Endometrial microvascular endothelial cells (primary cell): ENCODE data around the genes BTN2A1, H2BC11, H4C9 and H2BC12.

- RAMPAGE, long total RNA = no peak
Observed at GRCh38 chr6:26449139-26450146, 8.3 kb upstream of the BTN2A1 start.

DNA sequence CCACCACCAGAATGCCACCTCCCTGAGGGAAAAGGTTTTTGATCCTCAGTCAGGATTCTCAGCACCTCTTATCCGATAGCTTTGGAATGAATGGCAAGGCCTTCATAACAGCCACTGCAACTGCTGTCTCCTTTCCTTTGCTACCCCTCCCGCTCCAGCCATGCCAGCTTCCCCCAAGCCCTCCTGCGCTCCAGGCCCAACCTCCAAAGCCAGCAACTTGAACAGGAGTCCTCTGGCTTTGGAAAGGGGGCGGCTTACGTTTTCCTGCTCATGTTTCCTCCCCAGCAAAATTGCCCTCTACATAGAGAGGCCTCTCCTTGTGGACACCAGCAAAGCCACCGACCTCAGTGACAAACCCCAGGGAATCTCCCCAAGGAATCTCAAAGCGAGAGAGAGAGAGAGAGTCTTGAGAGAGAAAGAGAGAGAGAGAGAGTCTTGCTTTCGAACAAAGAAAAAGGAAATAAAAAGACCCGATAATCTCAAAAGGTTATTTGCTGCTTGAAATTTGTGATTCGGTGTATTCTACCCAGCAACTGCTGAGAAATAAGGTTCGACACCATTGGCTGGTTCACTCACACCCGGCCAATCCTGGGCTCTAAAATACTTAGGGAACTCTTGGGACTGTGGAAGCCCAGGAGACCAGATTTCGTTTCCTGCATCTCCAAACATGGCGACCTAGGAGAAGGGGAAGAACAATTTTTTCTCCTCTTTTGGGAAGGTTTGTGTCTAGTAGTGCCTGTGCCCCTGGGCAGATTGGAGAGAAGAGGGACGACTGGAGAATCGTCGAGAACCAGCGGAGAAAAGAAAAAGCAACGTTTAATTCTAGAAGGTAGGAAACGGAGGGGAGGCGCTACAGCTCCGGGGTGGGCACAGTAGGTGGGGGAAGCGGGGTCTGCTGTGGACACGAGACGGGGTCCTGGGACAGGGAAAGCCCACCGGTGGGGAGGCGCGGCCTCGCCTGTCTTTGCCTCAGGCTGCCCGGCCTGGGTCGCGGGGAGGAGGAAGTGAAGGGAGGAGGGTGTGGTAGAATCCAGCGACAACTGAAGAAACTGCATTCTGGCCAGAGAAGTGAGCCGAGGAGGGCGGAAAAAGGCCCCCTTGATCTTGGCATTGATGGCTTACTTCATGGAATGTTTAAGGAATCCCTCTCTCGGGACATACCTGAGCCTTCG lies at the start of gene BTN2A1:
TSS of gene BTN2A1 (plus strand) at position 642 of the 1,172 bp plus-strand sequence.
- RAMPAGE, long total RNA = start-site peak on the plus strand centred at position 646 of the sequence, 25 bp wide, 17 and 29 reads in 2 replicates

GRCh38 chr6:26474988-26475516 lies 17.3 kb downstream of the BTN2A1 start:
- RAMPAGE, long total RNA = no peak

- RAMPAGE, long total RNA = no peak
Observed at GRCh38 chr6:26521437-26522488, 16.4 kb upstream of the HMGN4 start.

- RAMPAGE, long total RNA = no peak
Observed at GRCh38 chr6:26537021-26538079, 816 bp upstream of the HMGN4 start.

DNA sequence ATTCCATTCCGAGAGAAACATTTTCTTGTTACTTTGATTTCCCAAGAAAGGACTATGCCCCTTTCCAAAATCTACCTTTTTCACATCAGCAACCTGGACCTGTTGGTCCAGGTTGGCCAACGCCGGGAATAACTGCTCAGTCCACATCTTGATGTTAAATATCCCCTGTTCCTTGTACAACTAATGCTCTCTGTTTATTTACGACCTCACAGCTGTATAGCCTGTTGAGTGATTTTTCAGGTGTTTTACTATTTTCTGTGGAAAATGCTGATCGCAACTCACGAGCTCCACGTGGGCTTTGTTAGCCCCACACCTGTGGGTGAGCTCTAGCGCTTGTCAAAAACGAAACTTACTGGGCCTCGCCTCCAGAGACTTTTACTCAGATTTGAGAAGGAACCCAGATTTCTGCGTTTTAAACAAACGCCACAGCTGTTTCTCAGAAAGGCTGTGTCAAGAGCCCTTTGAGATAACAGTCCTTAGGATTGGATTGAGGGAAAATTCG lies 16.5 kb downstream of the HMGN4 start:
- RAMPAGE, long total RNA = no peak

DNA sequence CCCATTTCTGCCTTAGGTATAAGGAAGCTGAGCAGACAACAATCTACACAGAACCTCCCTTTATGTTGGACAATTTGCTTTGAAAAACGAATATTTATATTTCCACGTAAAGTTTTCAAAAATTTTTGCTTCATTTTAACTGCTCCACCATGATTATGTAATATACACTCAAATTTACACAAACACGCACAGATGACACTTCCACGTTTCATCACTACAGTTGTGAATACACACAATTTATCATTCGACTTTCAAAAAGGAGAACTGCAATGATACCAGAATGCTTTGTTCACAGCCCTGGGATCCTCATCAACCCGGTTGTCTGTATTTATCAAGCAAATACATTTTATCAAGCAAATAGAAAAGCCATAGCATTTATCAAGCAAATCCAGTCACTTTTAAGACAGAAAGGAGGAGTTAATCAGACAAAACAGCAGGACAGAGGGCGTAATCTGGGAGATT lies 20.4 kb upstream of the ABT1 start:
- RAMPAGE, long total RNA = no peak

DNA sequence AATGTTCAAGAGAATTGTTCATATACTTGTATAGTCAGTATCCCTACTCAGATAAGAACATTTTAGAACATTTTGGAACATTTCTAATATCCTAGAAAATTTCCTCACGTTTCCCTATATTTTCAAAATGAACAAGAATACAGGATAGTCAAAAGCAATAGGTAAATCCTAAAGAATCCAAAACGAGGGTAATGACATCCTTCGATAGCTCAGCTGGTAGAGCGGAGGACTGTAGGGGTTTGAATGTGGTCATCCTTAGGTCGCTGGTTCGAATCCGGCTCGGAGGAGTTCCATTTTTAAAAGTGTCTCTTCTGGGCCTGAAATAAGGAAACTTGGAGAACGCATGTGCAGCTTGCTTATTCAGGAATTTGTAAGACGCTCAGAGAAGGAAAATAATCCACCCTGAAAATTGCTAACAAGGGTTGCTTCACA lies 2.1 kb upstream of the ABT1 start:
- RAMPAGE, long total RNA = no peak

DNA sequence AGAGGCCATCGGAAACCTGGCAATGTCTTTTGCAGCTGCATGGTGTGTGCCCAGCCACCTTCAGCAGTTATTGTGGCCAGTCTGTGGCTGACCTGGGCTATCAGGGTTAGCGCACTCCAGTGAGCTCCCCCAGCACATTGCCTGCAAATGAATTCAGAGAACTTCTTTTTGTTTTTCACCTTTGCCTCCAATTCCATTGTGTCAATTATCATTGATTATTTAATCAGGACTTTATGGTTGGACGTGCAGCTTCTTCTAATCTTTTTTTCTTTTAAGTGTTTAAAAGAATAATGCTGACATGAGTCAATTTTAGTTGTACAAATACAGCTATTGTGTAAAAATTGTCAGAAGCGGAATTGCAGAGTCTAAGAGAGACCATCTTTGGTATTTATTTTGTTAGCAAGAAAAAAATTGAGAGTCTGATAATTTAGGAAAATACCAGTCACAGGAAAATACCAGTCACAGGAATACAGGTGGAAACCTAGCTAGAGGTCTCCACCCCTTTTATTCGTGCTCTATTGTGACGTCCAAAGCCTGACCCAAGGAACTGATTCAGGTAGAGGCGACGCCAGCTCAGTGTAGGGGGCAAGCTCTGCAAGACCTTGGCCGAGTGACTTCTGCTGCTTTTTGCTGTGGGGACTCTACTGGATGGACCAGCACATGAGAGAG lies 5.5 kb downstream of the ABT1 start:
- RAMPAGE, long total RNA = no peak

GRCh38 chr6:26607364-26607907 lies 10.7 kb downstream of the ABT1 start:
- RAMPAGE, long total RNA = no peak

DNA sequence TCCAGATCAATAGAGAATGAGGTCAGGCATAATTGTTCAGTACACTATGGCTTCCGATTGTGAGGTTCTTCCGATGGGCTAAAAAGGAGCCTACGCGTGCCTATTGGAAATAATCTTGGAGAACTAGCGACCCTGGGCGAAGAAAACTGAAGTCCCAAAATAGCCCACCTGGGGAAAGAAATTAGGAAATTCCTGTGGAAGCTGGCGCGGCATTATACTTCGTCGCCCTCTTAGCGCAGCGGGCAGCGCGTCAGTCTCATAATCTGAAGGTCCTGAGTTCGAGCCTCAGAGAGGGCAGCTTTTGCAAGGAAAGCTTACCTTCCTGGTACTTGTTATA lies 83.5 kb upstream of the ZNF322 start:
- RAMPAGE, long total RNA = no peak

DNA sequence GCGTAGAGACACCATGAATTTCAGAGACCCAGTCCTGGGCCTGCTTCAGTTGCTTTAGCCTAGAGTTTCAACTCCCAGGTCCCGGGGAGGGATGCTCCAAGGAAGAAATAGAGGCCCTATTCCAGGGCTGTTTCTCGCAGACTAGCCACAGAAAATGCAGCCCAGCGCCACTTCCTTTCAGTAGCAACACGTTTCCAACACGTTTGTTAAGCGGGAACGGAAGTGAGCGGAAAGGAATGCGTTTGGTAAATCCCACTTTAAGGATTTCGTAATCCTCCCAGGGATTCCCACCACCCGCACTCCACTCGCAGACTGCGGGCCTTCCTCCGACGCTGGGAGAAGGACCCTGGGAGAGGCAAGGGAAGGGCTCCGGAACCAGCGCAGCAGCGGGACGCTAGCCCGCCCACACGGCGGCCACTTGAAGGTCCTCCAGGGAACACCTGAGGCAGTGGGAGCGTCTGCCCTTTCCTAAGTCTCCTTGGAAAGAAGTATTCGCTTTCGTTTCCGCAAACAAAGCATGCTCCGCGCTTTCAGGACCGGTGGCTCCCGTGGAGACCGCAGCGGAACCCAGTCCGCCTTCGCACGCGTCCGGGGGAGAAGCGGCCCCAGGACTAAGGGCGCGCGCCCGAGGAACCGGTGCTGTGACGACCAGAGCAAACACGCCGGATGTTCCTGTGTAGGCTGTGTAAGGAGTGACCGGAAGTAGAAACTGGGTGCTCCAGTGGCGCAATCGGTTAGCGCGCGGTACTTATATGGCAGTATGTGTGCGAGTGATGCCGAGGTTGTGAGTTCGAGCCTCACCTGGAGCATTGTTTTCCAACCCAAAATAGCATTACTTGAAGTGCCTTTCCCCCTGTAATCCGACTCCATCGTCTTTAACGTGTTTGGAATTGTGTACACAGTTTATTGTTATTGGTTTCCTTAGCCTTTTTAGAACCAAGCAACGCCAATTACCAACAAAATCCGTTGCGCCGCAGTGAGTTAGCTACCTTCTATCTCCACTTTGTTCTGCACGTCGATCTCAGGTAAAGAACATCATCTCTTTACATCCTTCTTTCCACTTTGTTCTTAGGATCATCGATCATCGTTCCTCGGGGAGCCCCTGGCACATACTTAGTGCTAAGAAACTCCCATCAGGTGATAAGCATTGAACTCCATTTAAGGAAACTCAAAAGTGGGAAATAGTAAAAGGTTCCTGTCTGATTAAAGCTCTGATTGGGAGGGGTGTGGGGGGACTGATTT lies 112.5 kb downstream of the H2BC11 start:
- RAMPAGE, long total RNA = no peak

- RAMPAGE, long total RNA = no peak
Observed at GRCh38 chr6:27132194-27132941, at the start of gene H2BC11. H2BC11 (minus strand) TSS chr6:27132795.

GRCh38 chr6:27139081-27139349 lies at the start of gene H4C9:
H4C9 (plus strand) TSS chr6:27139282.
- RAMPAGE, long total RNA = start-site peak on the plus strand at chr6:27139241-27139287, 314 and 330 reads in 2 replicates

GRCh38 chr6:27139350-27140276 lies 531 bp downstream of the H4C9 start:
- RAMPAGE, long total RNA = no peak

DNA sequence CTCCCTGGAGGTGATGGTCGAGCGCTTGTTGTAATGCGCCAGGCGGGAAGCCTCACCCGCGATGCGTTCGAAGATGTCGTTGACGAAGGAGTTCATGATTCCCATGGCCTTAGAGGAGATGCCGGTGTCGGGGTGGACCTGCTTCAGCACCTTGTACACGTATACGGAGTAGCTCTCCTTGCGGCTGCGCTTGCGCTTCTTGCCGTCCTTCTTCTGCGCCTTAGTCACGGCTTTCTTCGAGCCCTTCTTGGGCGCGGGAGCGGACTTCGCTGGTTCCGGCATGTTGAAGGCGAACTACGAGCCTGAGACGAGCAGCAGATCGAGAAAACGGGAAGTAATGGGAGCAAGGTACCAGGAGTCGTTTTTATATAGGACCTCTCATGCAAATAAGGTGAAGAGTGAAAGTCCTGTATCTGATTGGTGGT lies at the start of gene H2BC12:
TSS of gene H2BC12 (minus strand) at position 339 of the 425 bp plus-strand sequence.
- RAMPAGE, long total RNA = start-site peak on the minus strand centred at position 317 of the sequence, 52 bp wide, 2,005 and 30 reads in 2 replicates

GRCh38 chr6:27238394-27239305 lies 8.9 kb upstream of the PRSS16 start:
- RAMPAGE, long total RNA = no peak

- RAMPAGE, long total RNA = no peak
Observed at GRCh38 chr6:27375597-27376136, 12.9 kb upstream of the ZNF391 start.

- RAMPAGE, long total RNA = no peak
Observed at GRCh38 chr6:27472074-27472604, 766 bp downstream of the ZNF184 start.

- RAMPAGE, long total RNA = no peak
Observed at GRCh38 chr6:27561887-27562330, 89.0 kb upstream of the ZNF184 start.